Vein endothelial cell (primary cell): ENCODE data around the gene USF1.

- CAGE, long polyA plus RNA, result no peak
Observed at GRCh38 chr1:159876605-159877007, 14.1 kb upstream of the VSIG8 start.

GRCh38 chr1:159917784-159918891 lies 7.2 kb downstream of the TAGLN2 start:
- CAGE, long polyA plus RNA, result no peak

- CAGE, long polyA plus RNA, result no peak
Observed at GRCh38 chr1:159925556-159926424, 483 bp upstream of the TAGLN2 start.

- CAGE, long polyA plus RNA, result no peak
Observed at GRCh38 chr1:159940998-159941556, 4.3 kb downstream of the IGSF9 start.

- CAGE, long polyA plus RNA, result no peak
Observed at GRCh38 chr1:160177098-160177567, 13.2 kb upstream of the CASQ1 start.

DNA sequence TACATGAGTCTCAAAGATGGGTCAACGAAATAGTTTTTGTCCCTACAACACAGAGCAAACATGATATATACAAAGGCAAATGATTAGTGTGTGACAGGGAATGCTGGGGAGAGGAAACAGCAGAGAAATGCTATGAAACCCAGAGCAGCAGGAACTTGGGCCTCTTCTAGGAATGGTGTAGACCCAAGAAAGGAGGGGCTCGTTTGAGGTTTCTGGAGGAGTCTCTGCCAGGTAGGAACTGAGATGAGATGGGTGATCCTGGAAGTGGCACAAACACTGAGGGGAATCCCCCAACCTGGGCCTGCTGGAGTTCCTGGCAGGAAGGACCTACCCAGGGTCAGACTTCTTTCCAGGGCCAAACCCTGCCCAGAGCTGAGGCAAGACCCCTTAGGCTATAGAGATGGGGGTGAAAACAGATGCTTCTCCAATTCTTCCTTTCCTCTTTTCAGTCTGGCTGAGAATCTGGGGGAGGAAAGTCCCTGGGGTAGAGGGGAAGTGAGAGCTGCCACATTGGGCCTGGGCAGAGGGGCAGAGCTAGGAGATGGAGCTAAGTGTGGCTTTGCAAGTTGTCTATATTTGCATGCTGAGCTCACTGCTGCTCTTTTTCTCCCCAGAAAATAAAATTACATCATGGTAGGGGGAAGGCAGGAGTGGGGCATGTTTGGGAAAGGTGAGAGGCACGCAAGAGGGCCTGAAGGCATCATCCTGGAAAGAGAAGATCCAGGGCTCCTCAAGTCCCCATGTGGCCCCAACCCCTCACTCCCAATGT lies 833 bp upstream of the PEA15 start:
- CAGE, long polyA plus RNA, result no peak

DNA sequence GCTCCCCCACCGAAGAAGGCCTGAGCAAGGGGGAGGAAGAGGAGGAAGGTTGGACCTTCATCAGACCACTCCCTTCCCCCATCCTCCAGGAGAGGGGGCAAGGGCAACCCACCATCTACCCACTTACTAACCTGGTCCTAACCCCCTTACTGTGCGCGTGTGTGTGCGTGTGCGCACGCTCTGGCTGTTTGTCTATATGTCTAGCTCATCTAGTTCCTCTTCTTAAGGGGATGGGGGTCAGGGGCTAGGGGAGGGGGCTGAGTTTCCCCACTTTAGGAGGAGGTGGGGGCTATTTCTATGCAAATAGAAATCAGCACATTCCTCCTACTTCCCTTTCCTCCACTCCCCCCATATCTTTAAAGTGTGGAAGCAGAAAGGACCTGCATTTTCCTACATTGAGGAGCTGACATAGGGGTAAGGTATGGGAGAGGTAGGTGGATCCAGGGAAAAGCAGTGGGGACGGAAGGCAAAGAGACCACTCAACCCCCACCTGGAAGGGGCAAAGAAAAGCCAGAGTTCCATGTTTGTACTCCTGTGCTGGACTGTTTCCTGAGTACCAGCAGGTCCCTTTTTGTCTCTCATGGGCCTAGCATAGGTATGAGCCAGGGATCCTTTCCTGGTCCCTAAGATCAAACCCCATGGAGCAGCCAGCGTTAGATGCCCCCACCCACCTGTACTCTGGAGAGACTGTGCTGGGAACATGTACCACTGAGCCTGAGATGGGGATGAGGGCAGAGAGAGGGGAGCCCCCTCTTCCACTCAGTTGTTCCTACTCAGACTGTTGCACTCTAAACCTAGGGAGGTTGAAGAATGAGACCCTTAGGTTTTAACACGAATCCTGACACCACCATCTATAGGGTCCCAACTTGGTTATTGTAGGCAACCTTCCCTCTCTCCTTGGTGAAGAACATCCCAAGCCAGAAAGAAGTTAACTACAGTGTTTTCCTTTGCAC lies 8.6 kb downstream of the PEA15 start:
- CAGE, long polyA plus RNA, result no peak

DNA sequence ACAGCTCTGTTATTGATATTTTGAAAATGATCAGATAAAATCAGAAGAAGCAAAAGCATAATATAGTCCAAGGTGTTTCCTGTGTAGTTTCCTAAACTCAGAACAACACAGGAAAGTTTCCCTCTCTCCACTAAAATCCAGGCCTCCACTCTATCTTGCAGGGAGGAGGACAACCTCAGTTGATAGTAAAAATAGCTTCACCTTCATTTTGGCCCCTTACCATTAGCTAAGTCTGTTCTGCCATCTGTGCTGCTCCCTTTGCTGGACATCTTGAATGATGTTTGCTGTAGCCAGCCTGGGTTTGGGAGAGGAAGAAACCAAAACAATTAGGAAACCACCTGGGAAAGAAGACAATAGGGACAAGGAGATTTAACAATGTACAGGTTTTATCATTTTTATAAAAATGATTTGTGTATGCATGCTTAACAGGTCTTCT lies 18.6 kb downstream of the DCAF8 start:
- CAGE, long polyA plus RNA, result no peak

GRCh38 chr1:160366475-160366962 lies 352 bp upstream of the NHLH1 start:
- CAGE, long polyA plus RNA, result no peak

DNA sequence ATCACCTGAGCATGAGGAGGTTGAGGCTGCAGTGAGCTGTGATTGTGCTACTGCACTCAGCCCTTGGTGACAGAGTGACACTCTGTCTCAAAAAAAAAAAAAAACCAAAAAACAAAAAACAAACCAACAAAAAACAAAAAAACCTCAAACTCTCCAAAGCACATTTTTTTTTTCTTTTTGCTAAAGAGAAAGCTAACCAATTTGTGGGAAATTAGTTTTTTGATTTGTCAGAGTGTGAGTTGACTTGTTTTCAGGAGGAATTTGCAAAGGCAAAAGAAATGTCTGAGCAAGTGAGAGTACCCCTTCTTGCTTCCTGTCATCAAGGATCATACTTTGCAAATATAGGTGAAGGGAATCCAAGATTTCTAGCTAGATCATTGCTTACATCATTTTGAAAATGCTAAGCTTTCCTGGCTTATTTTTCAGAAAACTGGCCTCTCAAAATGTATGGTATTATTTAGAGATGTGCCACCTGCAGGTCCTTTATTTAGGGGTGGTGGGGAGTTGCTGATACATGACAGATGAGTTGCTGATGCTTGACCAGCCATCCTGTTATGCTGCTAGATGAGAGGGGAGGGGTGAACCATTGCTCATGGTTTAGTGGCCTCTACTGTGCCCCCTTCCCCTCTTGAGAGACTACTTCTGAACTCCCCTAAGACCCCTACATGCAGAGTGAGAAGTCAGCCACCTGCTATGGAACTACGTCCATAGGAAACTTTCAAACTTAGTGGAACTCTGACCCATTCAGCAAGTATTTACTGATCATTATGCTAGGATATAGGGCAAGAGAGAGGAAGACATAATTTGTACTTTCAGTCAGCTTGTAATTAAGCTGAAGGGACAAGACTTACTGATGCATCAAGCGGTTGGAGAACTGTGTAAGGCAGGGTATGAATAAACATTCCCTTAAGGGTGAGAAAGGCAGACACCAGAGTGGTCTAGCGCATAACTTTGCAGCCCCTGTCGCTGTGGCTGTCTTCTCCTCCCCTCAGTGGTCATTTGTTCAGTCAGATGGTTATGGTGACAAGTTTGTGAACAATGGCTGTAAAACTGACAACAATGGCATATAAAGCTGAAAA lies 34.7 kb downstream of the SLAMF6 start:
- CAGE, long polyA plus RNA, result no peak

DNA sequence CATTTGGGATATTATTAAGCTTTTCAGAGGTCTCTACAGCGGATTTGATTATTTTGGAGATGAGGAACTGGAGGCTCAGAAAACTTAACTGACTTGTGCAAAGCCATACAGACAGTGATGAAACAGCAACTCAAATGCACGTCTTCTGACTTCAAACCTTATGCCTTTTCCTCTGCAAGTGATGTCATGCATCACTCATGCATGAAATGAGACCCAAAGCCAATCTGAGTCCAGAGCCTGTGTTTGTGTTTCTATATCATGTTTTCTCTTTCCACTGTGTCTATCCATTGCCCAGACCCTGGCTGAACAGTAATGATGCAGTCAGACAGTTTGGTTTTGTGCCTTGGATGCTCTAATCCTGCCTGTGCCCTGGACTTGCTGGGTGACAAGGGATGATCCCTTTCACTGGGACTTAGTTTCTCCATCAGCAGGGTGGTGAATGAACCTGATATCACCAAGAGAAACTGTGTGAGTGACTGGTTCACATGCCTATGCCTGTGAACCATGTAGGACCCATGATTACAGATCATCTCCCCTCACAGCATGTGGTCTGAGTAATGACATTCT lies 33.4 kb downstream of the SLAMF6 start:
- CAGE, long polyA plus RNA, result no peak

DNA sequence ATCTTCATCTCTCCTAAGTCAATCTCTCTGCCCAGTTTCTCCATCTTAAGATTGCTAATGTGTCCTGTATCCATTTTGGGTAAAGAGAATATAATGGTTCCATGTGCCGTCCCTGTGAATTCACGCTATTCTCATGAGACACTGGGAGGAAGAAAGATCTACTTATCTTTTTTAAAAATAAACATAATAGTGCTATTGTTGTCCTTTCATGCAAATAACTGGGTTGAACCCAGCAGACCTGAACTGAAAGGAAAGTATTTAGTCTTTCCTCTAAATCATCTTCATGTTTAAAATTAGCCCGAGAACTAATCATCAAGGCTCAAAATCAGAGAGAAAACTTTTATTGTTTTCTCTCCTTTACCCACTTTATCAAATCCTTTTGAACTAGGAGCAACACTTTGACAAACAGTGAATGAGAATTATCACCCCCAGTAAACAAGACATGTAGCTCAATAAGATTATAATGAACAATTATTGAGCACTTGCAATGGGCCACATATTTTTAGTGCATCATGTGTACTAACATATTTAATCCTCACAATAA lies 22.3 kb downstream of the SLAMF1 start:
- CAGE, long polyA plus RNA, result no peak

- CAGE, long polyA plus RNA, result no peak
Observed at GRCh38 chr1:160637980-160638636, 8.7 kb downstream of the SLAMF1 start.

DNA sequence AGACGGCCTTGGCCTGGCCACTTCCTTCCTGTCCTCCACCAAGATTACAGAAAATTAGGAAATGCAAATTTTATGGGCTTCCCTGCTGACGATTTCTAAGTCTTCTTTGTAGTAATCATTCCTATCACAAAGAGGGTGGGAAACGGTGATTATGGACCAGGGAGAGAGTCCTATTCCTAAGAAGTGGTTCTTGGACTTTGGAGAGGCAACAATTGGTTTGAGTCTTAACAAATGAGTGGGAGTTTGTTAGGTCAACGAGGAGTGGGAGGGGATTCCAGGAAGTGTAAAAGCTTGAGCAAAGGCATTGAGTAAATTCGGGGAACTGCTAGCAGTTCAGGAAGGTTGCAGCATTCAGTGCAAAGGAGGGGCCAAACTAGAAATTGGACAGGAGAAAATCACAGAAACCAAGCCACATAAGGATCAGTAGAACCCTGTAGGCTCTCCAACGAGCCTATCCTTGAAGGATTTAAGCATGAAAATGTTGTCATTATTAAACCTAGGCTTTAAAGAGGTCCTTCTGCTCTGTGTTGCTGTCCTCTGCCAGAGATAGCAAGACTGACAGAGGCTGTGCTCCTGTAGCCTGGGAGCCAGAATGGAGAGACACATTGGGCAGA lies 18.9 kb upstream of the SLAMF1 start:
- CAGE, long polyA plus RNA, result no peak

GRCh38 chr1:160707333-160708158 lies 4.1 kb downstream of the CD48 start:
- CAGE, long polyA plus RNA, result no peak

- CAGE, long polyA plus RNA, result no peak
Observed at GRCh38 chr1:160712689-160713120, 1.1 kb upstream of the CD48 start.

- CAGE, long polyA plus RNA, result no peak
Observed at GRCh38 chr1:160880829-160881660, 3.9 kb downstream of the ITLN1 start.

GRCh38 chr1:160913243-160913984 lies 28.4 kb upstream of the ITLN1 start:
- CAGE, long polyA plus RNA, result no peak

DNA sequence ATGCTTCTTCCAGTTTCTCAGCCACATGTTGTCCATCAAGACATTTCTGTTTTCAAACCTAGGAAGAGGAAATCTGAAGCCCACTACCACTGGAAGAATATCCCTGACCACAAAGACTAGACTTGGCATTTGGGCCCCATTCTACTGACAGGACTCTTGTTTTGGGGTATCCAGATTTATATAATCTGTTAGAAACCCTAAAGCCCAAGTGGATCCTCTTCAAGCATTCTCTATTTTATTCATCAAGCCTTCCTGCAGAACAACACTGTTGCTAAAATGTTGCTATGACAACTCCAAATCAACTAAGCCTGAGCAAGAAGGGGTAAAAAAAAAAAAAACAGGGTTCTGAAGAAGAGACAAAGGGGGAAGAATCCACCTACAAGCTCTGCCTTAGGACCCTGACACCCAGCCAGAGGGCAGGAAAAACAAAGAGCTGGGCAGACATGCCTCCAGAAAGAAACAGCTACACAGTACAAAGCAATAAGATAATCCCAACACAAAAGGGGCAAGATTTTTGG lies 1.4 kb downstream of the USF1 start:
- CAGE, long polyA plus RNA, result no peak

- CAGE, long polyA plus RNA, result start-site peak on the minus strand at chr1:161045889-161045983, 709 and 478 reads in 2 replicates
Observed at GRCh38 chr1:161045751-161046582, at the start of gene USF1. USF1 (minus strand) TSS chr1:161045977.